Ileum (tissue), 1 donor: ENCODE data around the genes LRRC47 and HES2.

- PRO-cap = no peak
Measured at GRCh38 chr1:3366058-3366524, 88.4 kb upstream of the ARHGEF16 start.

DNA sequence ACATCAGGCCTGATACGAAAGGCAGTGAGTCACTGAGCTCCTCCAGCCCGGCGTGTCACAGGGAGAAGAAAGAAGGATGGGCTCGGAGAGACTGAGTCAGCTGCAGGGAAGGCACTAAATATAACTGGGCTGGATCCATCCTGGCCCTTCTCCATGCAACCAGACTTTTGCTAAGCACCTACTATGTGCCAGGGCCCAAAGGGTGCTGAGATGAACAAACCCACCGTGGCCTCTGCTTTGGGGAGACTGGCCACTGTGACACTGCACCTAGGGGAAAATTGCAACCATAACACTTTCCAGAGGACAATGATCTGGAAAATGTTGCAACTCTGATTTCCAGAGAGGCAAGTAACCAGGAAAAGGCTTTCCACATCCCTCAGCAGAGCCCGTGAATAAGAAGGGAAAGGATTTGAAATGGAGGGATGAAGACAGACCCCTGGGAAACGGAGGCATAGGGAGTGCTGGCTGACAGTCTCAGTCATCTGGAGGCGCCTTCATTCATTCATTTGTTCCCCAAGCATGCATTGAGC lies 84.5 kb upstream of the ARHGEF16 start:
- PRO-cap = no peak

- PRO-cap = no peak
Measured at GRCh38 chr1:3529409-3529851, 75.0 kb downstream of the ARHGEF16 start.

GRCh38 chr1:3545960-3546236 lies 65.4 kb downstream of the MEGF6 start:
- PRO-cap = no peak

DNA sequence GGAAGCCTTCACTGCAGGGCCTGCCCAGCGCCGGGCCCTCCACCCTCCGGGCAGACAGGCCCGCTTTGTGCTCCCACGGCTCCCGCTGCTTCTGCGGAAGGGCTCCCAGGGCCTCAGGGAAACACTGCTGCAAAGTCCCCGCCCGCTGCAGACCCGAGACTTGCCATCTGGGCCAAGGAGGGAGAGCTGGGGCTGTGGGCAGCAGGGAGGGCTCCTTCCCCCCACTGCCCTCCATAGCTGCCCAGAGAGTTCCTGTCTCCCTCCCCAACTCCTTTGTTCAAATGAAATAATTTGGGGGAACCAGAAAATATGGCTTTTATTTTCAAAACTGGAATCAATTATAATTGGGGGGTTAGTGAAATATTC lies 35.2 kb downstream of the MEGF6 start:
- PRO-cap = no peak

DNA sequence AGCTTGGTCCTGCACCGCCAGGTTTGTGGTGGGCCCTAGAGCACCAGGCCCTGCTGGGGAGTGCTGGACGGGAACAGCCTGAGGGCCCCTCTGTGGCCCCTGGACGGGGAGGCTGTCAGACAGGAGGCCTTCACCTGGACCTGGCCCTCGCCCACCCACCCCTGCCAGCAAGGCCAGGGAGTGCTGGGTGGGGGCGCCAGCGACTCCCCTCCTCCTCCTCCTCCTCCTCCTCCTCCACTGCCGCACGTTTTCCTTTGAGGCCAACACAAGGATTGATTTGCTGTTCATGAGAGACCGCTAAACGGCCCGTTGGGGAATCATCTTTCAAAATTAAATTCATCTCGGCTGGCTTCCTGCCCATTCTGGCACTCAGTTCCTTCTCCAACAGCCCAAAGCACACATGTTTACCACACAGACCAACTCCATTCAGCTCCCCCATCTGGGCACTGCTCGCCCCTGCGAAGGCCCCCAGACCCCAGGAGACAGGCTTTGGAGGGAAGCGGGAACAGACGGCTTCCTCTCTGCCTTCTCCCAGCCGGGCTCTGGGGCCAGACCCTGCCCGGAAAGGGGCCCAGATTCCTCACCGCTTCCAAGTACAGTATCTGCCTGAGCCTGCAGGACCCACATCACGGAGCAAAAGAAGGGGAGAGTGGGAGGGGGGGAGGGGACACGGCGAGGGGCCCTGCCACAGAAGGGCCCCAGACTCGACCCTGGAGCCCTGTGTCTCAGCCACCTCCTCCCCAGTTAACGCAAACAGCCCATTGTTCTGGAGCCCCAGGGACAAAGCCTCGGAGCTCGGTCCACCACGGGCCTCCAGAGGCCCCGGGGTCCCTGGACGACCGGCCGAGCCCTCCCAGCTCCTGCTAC lies 808 bp downstream of the MEGF6 start:
- PRO-cap = no peak

DNA sequence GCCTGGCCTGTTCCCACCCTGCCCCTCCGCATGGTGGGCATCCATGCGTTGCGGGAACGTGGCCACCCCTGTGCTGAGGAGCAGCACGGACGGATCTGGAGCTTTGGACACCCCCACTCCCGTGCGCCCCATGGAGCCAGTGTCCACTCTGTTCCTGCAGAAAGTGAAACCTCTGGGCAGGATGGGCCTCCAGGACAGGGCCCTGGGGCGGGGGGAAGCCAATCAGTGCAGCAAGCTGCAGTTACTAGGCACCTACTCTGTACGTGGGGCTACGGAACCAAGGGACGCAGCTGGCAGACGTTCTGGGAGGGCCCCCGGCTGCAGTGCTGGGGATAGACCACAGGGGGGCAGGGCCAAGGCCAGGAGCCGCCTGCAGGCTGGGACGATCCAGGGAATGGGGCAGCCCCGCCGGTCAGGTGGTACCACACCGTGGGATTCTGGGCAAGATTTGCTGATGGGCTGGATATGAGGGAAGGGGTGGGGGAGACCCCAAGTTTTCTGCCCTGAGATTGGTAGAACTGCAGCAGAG lies 43.2 kb downstream of the TP73 start:
- PRO-cap = no peak

DNA sequence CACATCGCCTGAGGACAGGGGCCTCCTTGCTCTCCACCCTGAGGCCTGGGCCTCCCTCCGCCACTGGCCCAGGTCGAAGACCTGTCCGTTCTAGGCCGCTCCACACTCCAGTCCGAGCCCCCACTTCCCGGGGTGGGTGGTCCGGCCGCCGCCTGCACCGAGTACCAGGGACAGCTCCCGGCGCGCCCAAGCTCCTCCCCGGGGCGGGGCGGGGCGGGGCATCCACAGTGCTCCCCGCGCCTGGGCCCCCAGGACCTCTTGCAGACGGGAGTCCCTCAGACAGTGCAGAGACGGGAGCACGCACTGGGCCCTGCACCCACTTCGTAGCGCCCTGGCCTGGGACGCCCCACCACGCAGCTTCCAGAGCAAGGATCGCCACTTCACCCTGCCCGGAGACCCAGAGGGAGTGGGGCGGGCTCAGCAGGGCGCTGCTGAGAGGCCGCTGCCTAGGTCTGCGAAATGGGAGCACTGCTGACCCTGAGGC lies 34.2 kb upstream of the CCDC27 start:
- PRO-cap = no peak

DNA sequence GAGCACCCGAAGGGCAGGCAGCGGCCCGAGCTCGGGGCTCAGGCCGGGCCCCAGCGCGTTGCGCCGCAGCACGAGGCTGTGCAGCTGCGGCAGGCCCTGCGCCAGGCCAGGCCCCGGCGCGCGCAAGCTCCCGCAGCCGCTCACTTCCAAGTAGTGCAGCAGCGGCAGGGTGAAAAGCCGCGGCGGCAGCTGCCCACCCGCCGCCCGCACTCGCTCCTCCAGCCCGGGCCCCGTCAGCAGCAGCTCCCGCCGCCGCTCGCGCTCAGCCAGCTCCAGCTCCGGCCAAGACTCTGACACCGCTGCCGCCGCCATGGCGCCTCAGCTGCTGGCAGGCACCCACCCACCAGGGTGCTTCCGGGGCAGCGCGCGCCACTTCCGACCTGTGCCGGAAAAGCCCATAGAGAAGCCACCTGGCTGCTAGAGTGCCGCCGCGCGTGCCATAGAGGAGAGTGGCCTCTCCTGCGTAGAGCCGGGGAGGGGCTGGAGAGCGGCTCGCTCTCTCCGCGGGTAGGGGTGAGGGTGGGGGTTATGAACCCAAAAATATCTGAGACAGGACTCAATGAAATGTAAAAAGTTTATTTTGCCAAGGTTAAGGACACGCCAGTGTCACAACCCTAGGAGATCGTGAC lies at the start of gene LRRC47:
TSS of gene LRRC47 (minus strand) at position 334 of the 629 bp plus-strand sequence.
- PRO-cap = bidirectional peak, plus-strand start at position 466 of the sequence, minus-strand start at position 292 of the sequence

- PRO-cap = no peak
Measured at GRCh38 chr1:3834349-3834805, 22.6 kb downstream of the CEP104 start.

- PRO-cap = bidirectional peak, plus-strand start at chr1:3869927, minus-strand start at chr1:3869767; bidirectional peak, plus-strand start at chr1:3869939, minus-strand start at chr1:3869958
Measured at GRCh38 chr1:3869514-3870314, 12.4 kb downstream of the DFFB start.

GRCh38 chr1:3922058-3922394 lies 22.0 kb upstream of the C1orf174 start:
- PRO-cap = no peak

- PRO-cap = no peak
Measured at GRCh38 chr1:4801494-4801896, 147.1 kb downstream of the AJAP1 start.

- PRO-cap = no peak
Measured at GRCh38 chr1:6271525-6272110, 10.7 kb upstream of the GPR153 start.

DNA sequence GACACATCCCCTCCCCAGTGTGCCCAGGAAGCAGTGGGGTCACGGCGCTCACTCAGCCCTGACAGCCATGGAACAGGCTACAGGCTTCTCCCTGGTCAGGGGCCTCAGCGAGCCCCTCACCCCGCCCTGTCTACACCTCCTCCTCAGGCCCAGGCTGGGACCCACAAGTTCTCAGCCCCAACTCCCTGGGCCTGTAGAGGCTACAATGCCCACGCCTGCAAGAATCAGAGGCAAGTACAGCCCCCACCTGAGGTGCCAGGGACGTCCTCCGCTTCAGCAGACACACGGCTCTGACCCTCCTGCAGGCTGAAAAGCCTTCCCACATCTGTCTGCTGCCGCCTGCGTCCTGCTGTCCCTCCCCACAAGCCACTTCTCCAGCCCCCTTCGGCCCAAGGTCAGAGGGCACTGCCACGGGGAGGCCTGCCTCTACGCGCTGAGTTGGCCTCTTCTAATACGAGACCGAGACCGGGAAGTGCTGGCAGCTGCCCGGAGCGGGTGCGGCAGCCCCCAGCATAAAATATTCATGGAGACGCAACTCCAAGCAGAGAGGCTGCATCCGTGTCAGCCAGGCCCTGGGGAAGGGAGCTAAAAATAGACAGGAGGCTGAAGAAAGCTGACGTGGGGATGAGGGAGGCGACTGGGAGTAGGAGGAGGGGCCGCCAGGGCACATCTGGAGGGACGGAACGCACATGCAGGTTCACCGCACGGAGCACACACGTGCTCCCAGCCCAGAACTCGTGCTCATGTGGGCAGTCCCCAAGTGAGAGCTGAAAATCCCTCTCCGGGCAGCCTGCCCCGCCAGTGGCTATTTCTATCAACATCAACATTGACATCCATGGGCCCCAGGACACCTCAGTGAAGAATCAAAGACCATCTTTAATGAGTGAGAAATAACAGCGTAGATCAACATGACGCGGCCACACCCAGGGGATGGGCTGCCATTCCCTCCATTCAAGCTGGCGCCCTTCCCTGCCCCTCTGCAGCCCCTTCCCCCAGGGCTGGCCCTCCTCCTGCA lies 15.4 kb upstream of the GPR153 start:
- PRO-cap = bidirectional peak, plus-strand start at position 662 of the sequence, minus-strand start at position 581 of the sequence

DNA sequence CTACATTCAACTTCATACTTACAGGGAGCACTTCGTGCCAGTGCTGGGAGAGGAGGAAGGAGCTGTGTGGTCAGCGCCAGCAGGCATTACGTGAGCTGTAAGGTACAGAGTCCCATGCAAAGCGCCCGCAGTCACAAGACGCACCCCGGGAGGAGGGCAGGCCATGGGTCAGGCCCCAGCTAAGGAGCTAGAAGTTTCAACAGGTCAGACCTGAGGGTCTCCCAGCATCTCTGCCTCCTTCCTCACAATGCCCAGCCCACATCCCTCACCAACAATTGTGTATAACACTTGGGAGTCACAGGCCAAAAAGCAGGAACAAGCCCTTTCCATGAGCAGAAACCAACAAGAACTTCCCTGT lies 21.8 kb upstream of the GPR153 start:
- PRO-cap = unidirectional peak, minus-strand start at position 64 of the sequence; unidirectional peak, minus-strand start at position 88 of the sequence

GRCh38 chr1:6412781-6413363 lies 6.8 kb downstream of the HES2 start:
- PRO-cap = no peak

DNA sequence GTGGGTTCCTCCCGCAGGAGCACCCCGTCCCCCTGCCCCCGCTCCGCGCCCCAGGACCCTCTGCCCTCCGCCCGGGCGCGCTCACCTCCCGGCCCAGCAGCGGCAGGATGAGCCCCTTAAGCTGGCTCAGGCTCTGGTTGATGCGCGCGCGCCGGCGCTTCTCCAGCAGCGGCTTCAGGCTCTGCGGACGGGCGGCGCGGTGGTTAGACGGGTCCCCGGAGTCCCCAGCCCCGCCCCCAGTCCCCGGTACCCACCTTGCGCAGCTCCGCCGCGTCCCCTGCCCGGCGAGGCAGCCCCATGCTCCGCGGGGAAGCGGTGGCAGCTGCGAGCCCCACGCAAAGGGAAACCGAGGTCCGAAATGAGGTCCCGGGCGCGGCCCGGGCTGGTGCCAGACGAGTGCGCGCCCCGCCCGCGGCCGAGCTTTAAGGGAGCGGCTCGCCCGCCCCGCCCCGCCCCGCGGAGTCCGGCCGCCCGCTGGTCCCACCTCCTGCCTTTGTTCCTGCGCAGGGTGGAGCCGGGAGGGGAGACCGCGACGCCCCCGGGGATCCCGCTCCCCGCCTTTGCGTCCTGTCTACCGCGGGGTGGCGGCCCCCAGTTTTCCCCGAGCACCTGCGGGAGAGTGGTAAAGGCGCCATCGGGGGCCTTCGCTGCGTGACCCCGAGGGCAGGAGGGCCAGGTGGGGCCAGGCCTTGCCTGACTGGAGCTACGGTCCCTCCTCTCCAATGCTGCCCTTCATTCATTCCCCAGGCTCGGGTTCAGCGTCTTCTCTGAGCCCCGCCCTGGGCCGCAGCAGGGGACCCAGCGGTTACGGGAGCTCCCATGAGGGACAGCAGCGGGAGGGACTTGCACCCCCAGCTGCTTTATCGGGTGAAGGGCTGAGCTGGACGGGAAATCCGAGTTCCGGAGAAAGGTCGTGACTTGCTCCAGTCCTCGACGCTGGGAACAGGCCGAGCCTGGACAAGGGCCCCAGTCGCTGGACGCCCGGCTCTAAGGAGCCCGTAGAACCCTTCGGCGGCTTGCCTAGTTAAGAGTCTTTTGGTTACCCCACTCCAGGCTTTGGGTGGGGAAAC lies at the start of gene HES2:
TSS of gene HES2 (minus strand) at position 398 of the 1,070 bp plus-strand sequence.
- PRO-cap = bidirectional peak, plus-strand start at position 405 of the sequence, minus-strand start at position 398 of the sequence

GRCh38 chr1:6459638-6460395 lies 6.2 kb downstream of the TNFRSF25 start:
- PRO-cap = unidirectional peak, plus-strand start at chr1:6460022

DNA sequence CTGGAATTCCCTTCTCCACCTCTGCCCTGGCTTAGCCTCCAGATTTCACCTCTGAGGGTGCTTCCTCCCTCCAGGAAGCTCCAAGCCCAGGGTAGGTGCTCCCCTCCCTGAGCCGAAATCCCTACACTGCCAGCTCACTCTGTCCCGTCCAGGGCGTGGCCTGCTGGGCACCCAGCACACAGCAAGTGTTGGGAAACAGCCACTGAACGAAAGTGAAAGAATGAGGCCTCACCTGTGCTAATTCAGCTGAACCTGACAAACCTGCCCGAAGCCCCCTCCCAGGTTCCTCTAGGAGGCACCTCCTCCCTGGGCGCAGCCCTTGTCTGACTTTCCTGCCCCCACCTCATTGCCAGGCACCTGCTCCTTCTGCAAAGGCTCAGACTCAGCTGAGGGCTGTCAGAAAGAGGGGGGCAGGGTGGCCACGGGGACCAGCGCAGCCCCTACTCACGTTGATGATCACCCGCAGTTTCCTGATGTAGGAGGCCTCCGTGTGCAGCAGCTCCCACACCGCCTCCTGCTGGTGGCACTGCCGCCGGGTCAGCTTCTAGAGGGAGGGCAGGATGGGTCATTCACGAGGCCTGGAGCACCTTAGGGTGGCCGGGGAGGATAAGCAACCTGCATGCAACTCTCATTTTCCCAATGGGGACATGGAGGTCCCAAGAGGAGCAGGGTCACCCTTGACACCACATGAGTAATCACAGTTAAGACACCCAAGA lies 6.3 kb upstream of the TNFRSF25 start:
- PRO-cap = bidirectional peak, plus-strand start at position 202 of the sequence, minus-strand start at position 115 of the sequence